Metanephros (tissue), 2 donors: ENCODE results near the gene CLEC3A.

GRCh38 chr16:78022275-78022815 is at the start of gene CLEC3A:
TSS of gene CLEC3A (plus strand) at chr16:78022548.
- RAMPAGE, long total RNA, result no peak

DNA sequence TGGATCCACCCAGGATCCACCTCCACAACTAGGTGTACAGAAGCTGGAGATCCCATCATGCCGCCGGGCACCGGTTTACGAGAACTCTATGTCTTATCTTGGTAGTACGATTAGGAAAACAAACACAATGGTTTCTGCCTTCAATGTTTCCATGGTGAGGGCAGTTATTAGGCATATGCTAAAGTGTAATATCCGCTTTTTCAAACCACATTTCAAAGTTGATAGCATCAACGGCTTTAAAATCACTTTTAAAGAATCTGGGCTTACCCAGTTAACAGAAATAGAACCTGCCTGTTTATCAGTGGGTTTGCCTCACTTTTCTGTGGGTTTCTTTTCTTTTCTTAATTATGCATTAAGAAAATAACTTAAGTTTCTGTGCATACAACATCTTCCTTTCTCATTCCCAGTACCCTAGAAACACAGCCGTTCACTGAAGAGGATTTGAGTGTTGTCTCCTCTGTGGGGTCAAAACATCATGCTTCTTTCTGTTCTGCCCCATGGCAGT is 705.5 kb downstream of the MAF start:
- RAMPAGE, long total RNA, result no peak

DNA sequence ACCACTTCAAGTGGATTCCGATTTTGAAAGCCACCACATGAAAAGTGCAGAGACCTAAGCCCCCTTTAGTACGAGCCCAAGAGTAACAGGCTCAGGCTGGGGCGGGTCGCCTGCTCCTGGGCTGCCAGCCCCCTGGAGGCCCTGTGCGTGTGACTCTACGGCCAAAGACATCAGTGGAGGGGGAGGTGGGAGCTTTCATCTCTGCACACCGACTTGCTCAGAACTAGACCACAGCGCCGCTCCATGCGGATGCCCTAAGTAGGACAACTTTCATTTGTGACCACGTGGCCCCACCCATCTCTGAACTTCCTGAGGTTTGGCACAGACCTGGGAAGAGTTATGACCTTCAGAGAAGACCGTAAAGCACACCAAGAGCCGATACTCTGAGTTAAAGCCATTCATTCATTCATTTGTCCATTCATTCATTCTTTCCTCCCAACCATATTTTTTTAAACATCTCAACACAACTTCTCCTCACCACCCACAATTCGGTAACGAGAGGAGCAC is 328.2 kb downstream of the MAF start:
- RAMPAGE, long total RNA, result no peak

DNA sequence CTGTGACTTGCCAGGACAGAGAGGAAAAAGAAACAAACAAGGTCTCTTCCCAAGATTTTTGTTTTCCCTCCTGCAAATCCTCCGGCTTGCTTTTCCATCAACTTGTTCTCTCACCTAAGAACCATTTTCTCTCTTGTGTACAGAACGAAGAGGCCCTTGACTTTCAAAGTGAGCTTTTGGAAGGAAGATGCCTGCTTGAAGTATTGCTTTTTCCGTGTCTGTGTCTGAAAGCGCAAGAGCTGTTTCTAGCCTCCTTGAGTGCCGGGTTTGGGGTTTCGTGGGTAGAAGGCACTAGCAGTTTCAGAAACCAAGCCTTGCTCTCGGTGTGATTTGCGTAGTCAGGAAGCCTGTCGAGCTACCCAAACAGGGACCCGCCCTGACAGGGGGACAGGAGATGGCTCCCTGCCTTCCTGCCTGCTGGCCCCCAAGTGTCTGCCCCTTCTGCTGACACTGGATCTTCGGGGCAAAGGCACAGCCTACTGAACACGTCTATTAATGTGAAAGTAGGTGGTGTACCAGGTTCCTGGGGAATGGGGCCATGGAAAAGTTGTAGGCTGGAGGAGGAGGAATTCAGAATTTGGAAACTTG is 322.1 kb downstream of the MAF start:
- RAMPAGE, long total RNA, result no peak

- RAMPAGE, long total RNA, result no peak
Observed at GRCh38 chr16:79419001-79419593, 181.4 kb downstream of the MAF start.

- RAMPAGE, long total RNA, result no peak
Observed at GRCh38 chr16:79561651-79562094, 38.9 kb downstream of the MAF start.

- RAMPAGE, long total RNA, result no peak
Observed at GRCh38 chr16:79595194-79595633, 5.3 kb downstream of the MAF start.

DNA sequence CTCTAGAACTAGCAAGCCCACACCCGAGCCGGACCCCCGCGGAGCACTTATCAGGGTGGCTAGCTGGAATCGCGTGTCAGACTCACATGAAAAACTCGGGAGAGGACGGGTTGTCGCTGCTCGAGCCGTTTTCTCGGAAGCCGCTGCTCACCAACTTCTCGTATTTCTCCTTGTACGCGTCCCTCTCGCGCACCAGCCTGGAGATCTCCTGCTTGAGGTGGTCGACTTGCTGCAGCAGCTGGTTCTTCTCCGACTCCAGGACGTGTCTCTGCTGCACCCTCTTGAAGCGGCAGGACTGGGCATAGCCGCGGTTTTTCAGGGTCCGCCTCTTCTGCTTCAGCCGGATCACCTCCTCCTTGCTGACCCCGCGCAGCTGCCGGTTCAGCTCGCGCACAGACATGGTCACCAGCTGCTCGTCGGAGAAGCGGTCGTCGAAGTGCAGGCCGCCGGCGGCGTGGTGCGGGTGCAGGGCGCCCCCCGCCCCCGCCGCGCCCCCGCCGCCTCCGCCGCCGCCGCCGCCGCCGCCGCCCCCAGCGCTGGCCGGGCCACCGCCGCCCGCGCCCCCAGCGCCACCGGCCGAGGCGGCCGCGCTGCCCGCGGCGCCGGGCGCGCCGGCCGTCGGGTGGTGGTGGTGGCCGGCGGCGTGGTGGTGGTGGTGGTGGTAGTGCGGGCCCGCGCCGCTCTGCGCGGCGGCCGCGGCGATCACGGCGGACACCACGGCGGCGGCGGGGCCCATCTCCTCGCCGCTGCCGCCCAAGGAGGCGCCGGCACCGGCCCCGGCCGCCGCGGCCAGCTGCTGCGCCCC is 1.6 kb downstream of the MAF start:
- RAMPAGE, long total RNA, result no peak

DNA sequence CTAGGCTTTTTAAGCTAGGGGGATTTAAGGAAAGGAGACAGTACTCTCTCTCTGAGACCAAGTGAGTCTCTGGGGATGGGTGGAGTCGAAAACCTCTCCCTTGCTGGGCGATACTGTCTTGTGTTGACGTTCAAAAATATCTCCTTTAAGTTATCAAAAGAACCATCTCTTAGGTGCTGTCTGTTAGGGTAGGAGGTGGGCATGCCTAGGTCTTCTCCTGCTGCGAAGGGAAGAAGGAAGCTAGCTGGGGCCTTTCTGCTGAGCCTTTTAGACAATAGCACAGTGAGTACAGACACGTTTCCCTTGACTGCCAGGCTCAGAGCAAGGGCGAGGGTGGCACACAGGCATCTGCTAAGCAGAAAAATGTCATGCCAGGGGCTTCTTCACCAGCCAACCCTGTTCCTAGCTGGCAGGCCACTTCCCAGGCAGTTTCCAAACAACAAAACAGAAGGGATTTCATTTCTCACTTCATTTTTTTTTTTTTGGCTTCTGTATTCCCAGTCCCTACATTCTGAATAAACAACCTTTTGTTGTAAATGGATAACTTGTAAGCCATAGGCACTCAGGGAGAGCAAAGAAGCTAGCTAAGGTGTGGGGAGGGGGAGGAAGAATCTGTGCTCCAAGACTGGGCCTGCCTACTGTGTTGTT is 168.0 kb upstream of the MAF start:
- RAMPAGE, long total RNA, result no peak

DNA sequence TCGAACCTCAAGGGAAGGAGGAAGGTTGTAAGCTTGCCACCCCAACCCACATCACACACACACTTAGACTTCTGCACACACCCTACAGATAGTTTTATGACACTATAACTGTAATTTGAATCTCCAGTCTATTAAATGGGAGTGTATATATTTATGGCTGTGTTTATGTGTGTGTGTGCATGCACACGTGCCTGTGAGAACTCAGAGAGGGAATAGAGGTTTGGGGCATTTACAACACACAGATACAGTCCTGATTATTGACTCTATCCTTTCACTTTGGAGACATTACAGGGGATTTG is 171.5 kb upstream of the MAF start:
- RAMPAGE, long total RNA, result no peak

GRCh38 chr16:80407206-80407903 is 133.4 kb upstream of the DYNLRB2 start:
- RAMPAGE, long total RNA, result no peak

GRCh38 chr16:81042050-81042725 is 6.5 kb downstream of the ATMIN start:
- RAMPAGE, long total RNA, result no peak

- RAMPAGE, long total RNA, result no peak
Observed at GRCh38 chr16:81260995-81261384, 22.5 kb downstream of the BCO1 start.

DNA sequence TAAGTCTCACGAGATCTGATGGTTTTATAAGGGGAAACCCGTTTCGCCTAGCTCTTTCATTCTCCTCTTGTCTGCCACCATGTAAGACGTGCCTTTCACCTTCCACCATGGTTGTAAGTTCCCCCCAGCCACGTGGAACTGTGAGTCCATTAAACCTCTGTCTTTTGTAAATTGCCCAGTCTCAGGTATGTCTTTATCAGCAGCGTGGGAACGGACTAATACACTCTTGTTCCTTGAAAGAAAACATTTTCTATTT is 6.6 kb downstream of the CMIP start:
- RAMPAGE, long total RNA, result no peak

DNA sequence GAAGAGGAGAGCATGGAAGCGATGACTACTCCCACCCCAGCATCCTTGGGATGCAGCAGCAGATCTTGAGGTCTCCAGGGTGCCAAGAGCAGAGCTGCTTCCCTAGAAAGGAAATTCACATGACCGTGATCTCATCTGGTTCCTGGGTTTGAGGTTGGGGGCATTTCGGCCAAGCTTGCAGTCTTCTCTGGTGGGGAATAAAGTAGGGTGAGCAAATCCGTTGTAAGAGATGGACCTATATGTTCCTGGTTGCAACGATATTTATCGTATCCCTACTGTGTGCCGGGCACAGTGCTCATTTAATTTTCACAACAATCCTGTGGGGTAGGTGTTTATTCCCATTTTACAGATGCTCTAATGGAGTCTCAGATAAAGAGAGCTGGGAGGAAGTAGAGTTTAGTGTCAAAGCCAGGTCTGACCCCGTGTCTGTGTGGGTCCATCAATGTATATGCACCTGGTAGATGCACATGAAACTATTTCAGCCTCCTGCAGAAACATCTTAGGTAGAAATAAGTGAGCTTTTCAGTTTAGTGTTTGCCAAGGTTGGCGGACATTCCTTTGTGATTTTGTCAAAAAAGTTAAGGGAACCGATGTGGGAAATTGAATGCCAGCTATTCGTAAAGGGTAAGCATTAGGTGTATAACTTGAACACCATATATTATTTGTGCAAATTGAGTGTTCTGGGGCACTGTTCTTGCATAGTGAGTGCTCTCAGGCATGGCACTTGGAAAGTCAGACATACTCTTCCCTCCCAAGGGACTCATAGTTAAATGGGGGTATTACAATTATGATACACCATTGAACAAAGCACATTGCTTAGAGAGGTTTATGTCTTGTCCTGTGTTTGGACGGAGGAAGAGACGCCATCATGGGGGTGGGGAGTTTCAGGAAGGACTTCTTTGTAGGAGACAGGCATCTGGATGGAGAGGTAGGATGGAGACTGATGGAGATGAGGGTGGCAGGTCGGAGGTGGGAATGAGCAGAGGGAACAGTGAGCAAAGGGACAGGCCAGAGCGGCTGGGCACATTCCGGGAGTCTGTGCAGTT is 9.7 kb downstream of the CMIP start:
- RAMPAGE, long total RNA, result no peak

DNA sequence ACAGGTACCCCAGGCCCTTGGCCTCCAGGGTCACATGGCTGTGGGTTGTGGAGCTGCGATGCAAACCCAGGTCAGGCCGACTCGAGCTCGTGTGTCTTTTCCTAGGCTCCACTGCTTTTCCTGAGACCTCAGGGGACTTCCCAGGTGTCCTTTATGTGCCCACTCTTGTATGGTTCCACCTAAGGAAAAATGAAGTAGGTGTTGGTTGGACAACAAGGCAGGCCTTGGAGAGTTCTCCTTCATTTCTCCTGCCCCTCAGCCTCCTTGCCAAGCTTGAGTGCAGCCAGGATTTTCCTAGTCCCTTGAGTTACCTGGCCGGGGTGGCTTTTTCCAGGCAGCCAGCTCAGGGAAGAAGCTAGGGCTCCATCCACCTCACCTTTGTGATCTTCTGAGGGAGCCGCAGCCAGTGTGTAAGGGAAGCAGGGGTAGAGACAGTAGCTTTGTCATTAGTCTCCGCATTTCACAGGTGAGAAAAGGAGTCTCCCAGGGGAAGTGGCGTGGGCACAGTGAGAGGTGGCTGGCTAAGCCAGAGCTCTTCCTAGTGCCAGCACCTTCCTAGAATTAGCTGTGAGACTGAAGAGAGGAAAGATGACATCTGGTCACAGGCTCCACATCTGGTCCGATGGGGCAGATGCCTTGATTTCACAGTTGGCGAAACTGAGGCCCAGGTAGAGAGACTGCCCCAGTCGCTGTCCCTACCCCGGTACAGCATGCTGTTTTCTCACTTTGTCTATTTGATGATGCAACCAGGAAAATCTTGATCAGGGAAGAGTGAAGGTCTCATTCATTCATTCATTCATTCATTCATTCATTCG is 19.3 kb downstream of the CMIP start:
- RAMPAGE, long total RNA, result no peak

- RAMPAGE, long total RNA, result no peak
Observed at GRCh38 chr16:81493465-81494562, 49.2 kb downstream of the CMIP start.

DNA sequence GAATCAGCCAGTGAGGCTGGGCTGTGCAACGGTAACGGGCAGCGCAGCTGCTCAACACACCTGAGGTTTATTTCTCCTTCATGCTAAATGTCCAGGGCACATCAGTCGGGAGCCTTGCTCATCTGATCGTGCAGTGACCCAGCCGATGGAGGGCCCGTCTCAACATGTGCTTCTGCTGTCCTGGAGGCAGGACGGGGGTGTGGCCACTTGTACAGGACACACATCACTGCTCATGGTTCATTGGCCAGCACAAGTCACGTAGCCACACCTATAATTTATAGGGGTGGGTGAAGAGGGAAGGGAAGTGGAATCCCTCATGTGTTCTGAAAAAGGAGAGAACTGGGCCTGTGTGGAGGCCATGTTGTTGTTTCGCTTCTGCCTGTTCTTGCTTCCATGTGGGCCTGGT is 60.4 kb downstream of the CMIP start:
- RAMPAGE, long total RNA, result no peak

DNA sequence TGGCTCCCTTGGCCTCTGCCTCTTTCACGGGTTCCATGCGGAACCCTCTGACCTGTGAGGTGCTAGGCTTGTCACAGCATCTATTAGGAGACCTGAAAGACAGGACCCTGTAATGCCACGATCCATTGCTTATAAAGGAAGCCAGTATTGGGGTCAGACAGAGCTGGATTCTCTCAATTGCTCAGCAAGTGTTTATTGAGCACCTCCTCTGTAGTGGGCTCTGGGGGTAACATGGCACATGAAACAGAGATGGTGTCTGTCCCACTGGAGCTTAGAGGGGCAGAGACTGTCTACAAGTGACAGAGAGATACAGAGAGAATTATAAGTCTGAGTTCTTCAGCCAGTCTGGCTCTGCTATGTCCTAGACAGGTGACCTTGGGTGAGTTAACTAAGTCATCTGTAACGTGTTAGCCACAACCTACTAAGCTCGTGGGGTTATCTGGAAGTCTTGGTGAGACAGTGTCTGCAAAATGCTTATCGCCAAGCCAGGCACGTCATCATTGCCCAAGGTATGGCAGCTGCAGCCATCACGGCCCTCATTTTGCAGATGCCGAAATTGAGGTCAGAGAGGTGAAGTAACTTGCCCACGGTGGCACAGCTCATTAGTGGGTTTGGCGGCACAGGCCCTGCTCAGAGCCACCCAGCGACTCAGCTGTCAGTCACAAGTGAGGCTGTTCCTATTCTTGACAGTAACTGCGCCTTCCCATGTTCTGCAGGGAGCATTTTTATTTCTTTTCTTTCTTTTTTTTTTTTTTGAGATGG is 79.6 kb downstream of the CMIP start:
- RAMPAGE, long total RNA, result no peak

- RAMPAGE, long total RNA, result no peak
Observed at GRCh38 chr16:81526724-81527418, 82.3 kb downstream of the CMIP start.